A375 (cell line): Measurements from ENCODE around the gene SPR.

GRCh38 chr2:69436467-69437245 lies 579 bp downstream of the NFU1 start:
- RAMPAGE, long total RNA = no peak

DNA sequence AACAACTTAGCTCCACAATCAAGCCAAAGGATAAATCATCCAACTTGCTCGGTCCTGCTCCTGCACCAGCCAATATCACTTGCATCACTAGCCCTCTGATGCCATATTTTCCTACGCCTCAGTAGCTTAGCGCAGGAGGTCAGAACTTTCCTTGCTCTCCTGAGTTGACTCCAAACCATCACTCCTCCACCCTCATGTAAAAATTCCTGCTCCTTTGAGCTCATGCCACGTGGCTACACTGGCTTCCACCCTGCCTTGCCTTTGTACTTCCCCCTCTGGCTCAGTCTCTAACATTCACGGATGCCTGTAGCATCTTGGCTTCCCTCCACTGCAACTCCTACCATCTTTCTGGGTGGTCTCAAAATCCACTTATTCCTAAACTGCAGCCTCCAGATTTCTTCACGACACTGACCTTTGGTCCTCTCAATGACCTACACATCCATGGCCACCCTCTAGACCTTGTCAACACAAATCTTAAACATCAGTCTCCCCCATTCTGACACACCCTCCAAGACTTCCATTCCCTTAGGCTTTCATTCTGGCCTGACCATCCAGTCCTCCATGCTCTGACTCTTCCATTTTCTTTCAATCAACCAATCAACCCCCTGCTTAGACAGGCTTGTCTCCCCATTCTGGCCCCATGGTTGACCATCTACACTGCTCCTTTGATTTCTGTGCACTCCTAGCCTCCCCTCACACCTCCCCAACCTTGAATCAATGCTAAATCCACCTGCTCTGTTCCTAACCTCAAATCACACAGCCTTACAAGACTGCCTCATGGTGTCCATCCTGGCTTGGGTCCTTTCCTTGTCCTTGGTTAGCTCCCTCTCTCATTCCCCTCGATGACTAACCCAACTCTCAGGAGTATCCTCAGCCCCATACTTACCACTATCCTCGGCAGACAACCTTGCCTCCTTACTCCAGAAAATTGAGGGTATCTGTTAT lies 24.9 kb downstream of the AAK1 start:
- RAMPAGE, long total RNA = no peak

GRCh38 chr2:69621797-69622248 lies 21.7 kb downstream of the AAK1 start:
- RAMPAGE, long total RNA = no peak

GRCh38 chr2:69797898-69798708 lies 31.4 kb upstream of the GMCL1 start:
- RAMPAGE, long total RNA = no peak

GRCh38 chr2:69913822-69914998 lies 699 bp upstream of the MXD1 start:
- RAMPAGE, long total RNA = no peak

- RAMPAGE, long total RNA = no peak
Measured at GRCh38 chr2:69931652-69932302, 16.9 kb downstream of the MXD1 start.

DNA sequence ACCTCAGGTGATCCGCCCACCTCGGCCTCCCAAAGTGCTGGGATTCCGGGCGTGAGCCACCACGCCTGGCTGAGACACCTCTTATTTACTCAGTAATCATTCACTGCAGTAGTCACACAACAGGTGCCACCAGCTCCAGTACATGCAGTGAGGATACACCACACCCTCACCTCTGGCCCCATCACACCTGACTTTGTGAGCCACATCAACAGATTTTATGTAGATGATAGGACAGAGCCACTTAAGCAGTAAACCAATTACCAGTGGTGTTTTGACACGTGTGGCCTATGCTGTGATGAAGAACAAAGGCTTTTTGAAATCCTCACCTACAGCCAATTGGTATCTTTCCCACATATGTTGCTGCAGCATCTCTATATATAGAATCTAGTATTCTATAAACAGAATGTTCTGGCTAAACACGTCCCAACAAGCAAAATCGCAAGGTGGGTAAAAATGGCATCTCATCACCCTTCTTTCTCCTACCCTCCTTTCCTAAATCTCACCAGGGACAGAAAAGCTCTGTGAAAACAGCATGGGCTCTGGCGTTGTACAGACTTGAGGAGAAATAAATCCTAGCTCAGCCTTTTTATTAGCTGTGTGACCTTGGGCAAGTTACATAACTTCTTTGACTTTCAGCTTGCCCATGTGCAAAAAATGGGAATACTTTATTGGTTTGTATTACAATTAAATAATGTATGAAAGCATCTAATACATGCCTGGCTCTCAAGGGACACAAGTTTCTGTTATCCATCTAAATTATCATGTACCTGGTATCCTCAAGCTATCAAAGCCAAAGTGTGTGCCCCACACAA lies 42.4 kb upstream of the PCBP1 start:
- RAMPAGE, long total RNA = no peak

- RAMPAGE, long total RNA = no peak
Measured at GRCh38 chr2:70047295-70047771, 39.9 kb upstream of the PCBP1 start.

- RAMPAGE, long total RNA = no peak
Measured at GRCh38 chr2:70083193-70084220, 3.8 kb upstream of the PCBP1 start.

GRCh38 chr2:70097865-70098441 lies 10.7 kb downstream of the PCBP1 start:
- RAMPAGE, long total RNA = no peak

- RAMPAGE, long total RNA = no peak
Measured at GRCh38 chr2:70551247-70551620, 2.4 kb downstream of the TGFA start.

DNA sequence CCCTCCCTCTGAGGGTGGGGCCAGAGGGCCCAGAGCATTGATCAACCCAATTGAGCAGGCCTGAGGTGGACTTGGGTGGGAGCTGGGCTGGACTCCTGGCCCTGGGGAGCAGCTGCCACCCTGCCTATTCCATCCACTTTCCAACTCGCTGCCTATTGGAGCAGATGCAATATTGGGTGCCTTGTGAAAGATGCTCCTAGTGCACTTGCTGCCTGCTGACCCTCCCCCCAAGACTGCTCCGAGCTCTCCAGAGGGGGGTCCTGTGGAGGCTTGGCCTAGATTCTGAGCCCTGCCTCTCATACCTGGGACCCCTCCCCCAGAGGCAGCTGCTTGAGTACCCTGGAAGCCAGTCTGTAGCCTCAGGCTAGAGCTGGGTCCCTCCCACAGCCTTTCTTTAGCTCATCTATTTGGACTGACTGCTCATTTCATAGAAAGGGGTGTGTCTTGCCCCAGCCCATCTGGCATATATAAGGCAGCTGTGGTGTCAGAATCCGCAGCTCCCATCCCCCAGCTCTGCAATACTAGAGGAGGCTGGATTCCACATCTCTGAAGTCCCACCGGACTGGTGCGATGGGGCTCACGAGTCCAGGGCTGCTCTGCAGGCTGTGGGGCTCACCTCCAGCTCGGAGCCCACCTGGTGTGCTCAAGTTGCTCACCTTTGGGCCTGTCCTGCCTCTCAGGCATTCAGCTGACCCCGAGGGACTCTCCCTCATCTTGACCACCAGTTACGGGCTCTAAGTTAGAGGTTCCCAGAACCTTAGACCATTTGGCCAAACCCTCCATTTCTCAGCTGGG lies 26.1 kb downstream of the MPHOSPH10 start:
- RAMPAGE, long total RNA = no peak

DNA sequence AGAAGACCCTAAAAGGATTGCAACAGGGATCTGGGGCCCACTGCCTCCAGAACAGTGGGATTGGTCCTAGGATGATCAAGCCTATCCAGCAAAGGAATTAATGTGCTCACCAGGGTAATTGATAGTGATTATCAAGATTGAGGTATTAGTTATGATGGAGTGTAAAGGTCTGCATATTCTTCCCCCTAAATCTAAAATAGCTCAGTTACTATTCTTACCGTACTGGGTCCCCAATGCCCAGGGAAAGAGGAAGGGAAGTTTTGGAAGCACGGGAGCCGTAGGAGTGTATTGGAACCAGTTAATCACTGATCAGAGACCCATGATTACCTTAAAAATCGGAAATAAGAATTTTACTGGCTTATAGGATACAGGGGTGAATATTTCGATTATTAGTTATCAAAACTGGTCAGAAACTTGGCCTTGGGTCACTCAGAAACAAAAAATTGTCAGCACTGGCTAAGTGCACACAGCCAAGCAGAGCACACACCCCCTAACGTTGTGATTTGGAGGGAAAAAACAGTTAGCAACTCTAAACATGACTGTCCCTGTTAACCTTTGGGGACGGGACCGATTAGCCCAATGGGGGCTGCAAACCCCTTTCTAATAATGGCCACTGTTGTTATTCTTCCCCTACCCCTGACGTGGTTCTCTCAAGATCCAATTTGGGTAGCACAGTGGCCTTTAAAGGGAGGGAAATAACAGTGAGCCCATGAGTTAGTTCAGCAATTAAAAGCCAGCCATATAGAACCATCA lies 58.9 kb downstream of the ZNF638 start:
- RAMPAGE, long total RNA = no peak

- RAMPAGE, long total RNA = no peak
Measured at GRCh38 chr2:71455223-71456217, 11.0 kb upstream of the DYSF start.

- RAMPAGE, long total RNA = no peak
Measured at GRCh38 chr2:71480482-71481169, 14.1 kb downstream of the DYSF start.

- RAMPAGE, long total RNA = no peak
Measured at GRCh38 chr2:72886749-72887482, at the start of gene SPR. TSS of gene SPR (plus strand) at chr2:72887408.

GRCh38 chr2:72924064-72924832 lies 6.9 kb downstream of the EMX1 start:
- RAMPAGE, long total RNA = no peak

DNA sequence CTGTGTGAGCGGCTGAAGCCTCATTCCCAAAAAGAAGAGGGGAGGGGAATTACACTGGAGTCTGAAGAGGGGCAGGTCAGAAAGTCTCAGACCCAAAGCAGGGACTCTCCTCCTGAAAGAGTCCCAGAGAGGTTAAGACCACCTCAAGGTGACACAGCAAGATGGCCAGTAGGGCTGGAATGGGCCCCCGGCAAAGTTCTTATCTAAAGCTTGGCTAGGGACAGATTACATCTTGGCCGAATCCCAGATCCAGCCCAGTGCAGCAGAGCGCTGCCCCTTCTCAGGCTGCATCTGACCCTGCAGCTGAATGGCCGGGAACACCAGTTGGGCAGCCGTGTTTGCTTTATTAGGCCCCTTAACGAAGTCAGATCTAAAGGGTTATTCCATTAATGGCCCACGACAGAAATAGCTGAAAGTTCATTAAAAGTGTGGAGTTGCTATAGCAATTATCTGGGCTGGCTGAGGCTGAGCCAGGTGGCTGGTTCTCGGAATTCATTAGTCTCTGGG lies 68.5 kb downstream of the EMX1 start:
- RAMPAGE, long total RNA = no peak

DNA sequence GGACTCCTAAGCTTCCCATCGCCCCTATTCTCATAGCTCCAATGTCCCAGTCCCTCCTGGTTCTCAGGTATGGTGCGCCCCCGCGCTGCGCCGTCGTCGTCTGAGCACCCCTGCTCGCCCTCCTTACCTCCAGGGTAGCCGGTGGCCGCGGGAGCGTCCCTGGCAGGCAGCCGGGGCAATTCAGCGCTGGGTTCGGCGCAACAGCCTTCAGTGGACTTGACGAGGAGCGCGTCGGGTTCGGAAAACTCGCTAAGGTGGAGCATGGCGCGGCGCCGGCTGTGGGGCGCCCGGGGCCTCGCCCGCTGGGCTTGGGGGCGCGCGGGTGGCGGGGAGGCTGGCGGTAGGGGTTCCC lies 317 bp downstream of the EGR4 start:
- RAMPAGE, long total RNA = no peak

- RAMPAGE, long total RNA = no peak
Measured at GRCh38 chr2:73485323-73486383, 100.0 kb downstream of the ALMS1 start.